ENCODE measurements around the genes NEU2 and SPP2.

DNA sequence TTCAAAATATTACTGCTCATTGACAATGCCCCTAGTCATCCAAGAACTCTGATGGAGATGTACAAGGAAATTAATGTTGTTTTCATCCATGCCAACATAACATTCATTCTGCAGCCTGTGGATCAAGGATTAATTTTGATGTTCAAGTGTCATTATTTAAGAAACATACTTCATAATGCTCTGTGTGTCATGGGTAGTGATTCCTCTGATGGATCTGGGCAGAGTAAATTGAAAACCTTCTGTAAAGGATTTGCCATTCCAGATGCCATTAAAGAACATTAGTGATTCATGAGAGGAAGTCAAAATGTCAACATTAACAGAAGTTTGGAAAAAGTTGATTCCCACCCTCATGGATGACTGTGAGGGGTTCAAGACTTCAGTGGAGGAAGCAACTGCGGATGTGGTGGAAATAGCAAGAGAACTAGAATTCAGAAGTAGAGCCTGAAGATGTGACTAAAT is 45.0 kb upstream of the SNORC start:
- PRO-cap, result no peak
- RAMPAGE, long total RNA, result no peak

DNA sequence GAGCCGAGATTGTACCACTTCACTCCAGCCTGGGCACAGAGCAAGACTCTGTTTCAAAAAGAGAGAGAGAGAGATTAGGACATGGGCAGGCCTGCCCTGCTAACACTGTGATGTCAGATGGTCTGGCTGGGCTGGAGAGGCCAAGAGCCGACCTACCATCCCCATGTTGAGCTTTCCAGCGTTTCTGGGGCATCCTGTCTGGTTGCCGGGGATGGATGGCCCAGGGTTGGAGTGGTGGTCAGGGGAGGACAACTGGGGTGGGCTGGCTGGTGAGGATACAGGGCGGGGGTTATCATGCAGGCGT is 5.2 kb downstream of the SNORC start:
- PRO-cap, result no peak
- RAMPAGE, long total RNA, result no peak

DNA sequence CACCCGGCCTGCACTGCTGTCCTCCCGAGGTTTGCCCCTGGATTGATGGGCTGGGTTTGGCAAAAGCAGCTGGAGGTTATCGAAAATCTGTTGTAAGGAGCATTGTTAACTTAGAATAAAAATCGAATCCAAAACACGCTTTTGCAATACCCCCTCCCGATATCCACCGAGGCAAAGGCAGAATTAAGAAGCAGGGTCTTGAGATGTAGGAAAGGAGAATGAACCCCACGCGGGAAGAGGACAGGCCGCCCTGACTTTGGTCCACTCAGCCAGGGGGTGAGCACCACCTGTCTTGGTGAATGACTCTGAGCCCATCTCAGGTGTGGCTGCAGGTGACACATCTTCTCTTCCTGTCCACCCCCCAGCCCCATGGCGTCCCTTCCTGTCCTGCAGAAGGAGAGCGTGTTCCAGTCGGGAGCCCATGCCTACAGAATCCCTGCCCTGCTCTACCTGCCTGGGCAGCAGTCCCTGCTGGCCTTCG is at the start of gene NEU2:
TSS of gene NEU2 (plus strand) at position 370 of the 481 bp plus-strand sequence.
- PRO-cap, result no peak
- RAMPAGE, long total RNA, result no peak

- PRO-cap, result no peak
- RAMPAGE, long total RNA, result no peak
Observed at GRCh38 chr2:233083148-233084296, 23.4 kb downstream of the INPP5D start.

- PRO-cap, result no peak
- RAMPAGE, long total RNA, result no peak
Observed at GRCh38 chr2:233213525-233214062, 37.9 kb upstream of the ATG16L1 start.

- PRO-cap, result no peak
- RAMPAGE, long total RNA, result no peak
Observed at GRCh38 chr2:233271696-233272313, 20.3 kb downstream of the ATG16L1 start.

GRCh38 chr2:233350562-233351249 is 3.6 kb upstream of the DGKD start:
- PRO-cap, result no peak
- RAMPAGE, long total RNA, result no peak

- PRO-cap, result no peak
- RAMPAGE, long total RNA, result no peak
Observed at GRCh38 chr2:233359027-233359808, 4.9 kb downstream of the DGKD start.

DNA sequence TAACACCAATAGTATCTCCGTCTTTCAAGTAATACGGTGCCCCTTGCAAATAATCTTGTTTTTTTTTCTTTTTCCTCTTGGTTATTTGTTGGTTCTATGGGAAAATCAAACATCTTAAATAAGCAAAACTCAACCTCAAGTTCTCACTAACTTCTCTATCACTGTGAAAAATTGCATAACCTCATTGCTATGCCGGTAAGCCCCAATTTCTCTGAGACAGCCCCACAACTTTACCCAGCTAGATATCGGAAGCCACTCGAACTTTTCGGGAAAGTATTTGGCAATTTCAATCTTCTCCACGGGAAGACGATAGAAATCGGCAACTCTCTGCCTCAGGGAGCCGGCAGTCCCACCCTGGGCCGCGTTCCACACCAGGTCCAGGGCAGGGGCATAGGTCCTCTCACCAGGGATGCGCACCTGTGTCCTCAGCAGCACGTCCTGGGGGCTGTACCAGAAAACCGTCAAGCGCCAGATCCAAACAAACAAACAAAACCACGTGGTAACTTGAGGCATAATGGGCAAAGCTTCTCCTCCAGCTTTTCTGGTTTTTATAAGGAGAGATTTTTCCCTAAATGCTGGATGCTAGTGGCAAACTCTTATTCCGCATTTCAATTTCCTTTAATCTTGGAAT is 80.9 kb downstream of the USP40 start:
- PRO-cap, result no peak
- RAMPAGE, long total RNA, result no peak

DNA sequence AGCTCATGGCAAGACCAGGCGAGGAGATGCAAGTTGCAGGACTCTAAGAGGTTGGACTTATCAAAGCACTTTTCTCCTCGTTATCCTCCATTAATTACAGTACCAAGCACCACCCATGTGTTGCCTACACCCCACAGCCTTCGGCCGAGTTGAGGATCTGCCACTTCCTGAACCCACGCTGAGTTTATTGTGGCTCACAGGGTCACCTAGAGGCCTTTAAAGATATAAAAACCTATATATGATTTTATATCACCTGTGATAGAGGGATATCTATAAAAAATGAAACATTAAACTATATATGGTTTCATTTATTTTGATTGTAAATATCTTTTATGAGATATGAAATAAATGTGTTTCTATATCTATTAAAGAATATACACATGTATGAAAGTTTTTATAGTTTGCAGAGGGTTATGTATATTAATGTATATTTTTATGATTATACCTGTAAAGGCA is 2.7 kb downstream of the UGT1A10 start:
- PRO-cap, result no peak
- RAMPAGE, long total RNA, result no peak

DNA sequence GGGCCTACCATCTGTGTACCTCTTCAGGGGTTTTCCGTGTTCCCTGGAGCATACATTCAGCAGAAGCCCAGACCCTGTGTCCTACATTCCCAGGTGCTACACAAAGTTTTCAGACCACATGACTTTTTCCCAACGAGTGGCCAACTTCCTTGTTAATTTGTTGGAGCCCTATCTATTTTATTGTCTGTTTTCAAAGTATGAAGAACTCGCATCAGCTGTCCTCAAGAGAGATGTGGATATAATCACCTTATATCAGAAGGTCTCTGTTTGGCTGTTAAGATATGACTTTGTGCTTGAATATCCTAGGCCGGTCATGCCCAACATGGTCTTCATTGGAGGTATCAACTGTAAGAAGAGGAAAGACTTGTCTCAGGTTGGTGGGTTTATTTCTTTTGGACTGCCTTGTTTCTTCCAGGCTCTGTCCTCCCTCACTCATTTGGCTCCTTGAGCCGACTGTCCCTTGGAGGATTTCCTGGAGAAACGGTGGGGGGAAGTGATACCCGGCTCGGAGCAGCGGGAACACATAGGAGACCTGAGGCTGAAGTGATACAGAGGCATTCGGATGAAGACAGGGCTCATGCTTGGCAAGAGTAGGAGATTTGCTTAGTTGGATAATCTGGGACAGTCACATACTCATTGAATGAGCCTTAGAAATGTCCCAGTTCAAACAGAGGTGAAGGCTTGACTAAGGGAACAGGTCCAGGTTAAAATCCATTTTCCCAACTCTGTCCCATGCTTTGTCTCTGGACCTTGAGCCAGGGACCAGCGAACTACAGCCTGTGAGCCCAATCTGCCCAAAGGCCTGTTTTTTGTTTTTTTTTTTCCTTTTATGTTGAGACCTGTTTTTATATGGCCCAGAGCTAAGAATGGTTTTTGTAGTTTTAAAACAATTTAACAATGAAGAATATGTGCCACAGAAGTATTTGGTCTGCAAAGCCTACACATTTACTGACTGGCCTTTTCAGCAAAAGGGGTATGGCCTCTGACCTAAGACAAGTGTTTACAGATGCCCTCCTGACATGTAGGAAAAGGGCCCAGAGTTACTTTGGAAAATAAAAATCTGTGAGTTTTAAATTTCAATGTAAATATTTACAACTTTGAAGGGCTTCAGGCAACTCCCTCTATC is 1.2 kb downstream of the UGT1A6 start:
- PRO-cap, result no peak
- RAMPAGE, long total RNA, result no peak

DNA sequence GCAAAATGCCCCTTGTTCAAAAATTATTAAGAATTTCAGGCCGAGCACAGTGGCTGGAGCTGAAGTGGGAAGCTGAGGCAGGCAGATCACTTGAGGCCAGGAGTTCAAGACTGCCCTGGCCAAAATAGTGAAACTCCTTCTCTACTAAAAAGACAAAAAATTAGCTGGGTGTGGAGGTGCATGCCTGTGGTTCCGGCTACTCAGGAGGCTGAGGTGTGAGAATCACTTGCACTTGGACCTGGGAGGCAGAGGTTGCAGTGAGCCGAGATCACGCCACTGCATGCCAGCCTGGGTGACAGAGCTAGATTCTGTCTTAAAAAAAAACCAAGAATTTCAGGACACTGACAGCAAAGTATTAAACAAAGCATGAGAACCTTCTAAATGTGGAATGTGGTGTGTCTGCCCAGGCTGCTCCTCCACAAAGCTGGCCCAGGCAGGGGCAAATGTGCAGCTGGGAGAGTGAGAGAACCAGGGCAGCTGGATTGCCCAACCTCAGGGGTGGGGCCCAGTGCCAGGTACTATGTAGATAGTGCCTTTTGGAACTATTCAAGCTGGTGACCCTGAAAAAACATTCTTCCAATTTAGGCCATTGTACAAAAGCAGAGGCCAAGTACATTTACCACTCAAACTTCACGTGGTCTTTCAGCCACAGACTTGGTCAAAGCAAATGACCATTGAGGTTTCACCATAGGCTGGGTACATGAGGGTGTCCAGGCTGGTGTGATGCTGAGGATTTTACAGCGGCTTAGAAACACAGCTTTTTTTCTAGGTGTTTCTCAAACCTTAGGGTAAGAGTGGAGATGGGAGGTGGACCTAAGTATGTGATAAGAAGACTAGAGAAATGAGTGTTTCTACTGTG is 6.7 kb upstream of the UGT1A5 start:
- PRO-cap, result no peak
- RAMPAGE, long total RNA, result no peak

- PRO-cap, result no peak
- RAMPAGE, long total RNA, result no peak
Observed at GRCh38 chr2:233719800-233720336, 1.3 kb downstream of the UGT1A4 start.

- PRO-cap, result no peak
- RAMPAGE, long total RNA, result no peak
Observed at GRCh38 chr2:233736872-233737381, 8.1 kb downstream of the UGT1A3 start.

GRCh38 chr2:233761787-233762771 is 2.0 kb downstream of the UGT1A1 start:
- PRO-cap, result no peak
- RAMPAGE, long total RNA, result no peak

GRCh38 chr2:233976684-233977487 is 59.7 kb downstream of the TRPM8 start:
- PRO-cap, result no peak
- RAMPAGE, long total RNA, result no peak

DNA sequence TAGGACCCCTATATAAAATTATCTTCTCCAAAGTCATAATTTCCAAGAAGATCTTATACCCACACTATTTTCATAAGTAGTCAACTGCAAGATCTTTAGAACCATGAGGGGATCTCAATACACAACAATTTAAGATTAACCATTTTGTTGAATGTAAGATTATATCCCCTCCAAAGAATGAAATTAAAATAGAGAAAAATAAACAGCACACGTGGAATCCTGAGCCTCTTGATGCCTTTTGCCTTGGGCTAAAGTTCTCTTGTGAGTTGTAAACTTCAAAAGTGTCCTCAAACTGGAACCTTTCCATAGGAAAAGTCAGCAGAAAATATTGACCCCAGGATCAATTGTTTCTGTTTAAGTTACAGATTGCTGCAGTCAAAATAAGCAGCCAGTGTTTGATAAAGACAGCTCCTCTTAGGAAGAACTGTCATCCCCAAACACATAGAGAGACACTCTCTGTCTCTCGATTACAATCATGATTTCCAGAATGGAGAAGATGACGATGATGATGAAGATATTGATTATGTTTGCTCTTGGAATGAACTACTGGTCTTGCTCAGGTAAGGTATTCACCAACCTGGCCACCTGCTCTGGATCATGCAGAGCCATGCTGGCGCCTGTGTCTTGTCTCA is at the start of gene SPP2:
TSS of gene SPP2 (plus strand) at position 391 of the 632 bp plus-strand sequence.
- PRO-cap, result no peak
- RAMPAGE, long total RNA, result no peak

GRCh38 chr2:234091666-234092324 is 41.3 kb downstream of the SPP2 start:
- PRO-cap, result no peak
- RAMPAGE, long total RNA, result no peak

GRCh38 chr2:234203445-234203737 is 152.9 kb downstream of the SPP2 start:
- PRO-cap, result no peak
- RAMPAGE, long total RNA, result no peak

GRCh38 chr2:234323112-234323608 is 173.7 kb downstream of the ARL4C start:
- PRO-cap, result no peak
- RAMPAGE, long total RNA, result no peak